Tibial artery (tissue), 1 donor: ENCODE measurements around the genes FAM117A, KAT7 and SAMD14.

DNA sequence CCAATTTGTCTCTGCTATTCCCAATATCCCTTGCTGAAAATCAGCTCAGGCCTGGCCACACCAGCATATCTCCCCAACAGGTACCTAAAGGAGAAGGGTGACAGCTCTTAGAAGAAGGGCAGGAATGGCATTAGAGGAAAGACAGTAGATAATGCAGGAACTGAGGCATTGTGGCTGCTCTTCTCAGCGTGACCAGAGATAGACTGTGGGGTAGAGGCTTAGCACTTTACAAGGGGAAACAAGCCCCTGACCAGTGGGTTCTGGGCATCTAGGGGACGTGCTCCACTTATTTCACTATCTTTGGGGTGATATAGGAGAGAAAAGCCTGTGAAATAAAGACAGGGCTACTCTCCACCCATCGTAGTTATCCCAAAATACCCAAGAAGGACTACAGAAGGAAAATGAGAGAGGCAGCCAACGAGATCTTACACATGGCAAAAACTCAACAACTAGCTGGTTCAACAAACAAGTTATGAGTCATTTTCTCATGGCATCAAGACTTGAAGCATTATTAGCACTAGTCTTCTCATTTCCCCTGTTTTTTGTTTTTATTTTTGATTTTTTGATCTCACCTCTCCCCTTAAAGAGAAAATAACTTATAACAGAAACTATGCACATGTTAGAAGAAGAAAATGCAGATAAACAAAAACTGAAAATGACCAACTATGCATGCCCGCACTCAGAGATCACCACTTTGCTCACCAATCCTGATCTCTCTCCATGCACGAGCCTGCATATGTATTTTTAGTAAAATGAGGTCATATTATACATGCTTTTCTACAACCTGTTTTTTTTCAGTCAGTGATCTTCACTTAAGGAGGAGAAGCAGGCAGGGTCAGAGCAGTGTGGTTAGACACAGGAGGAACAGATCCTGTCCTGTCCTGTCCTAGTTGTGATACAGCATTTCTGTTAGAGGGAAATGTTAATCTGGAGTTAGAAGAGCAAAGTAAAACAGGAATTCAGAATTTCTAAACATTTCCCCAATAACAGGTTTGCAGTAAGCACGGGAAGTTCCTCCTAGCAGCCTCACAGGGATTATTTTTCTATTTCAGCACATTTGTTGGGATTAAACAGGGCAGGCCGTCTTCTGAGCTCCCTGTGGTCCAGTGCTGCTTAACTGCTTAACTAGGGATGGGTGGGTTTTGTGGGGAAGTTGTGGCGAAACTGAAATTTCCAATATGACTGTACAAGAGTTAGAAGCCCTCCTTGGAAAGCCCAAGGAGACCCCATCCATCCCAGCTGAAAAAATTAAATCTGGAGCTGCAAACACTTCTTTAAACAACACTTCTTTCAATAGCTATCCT is 22.7 kb downstream of the FAM117A start:
- PRO-cap: bidirectional peak, plus-strand start at position 811 of the sequence, minus-strand start at position 706 of the sequence

- PRO-cap: bidirectional peak, plus-strand start at chr17:49764484, minus-strand start at chr17:49764131
These were observed at the start of gene FAM117A for GRCh38 chr17:49763642-49764329. Gene FAM117A, minus strand, starts transcription at chr17:49764131.

DNA sequence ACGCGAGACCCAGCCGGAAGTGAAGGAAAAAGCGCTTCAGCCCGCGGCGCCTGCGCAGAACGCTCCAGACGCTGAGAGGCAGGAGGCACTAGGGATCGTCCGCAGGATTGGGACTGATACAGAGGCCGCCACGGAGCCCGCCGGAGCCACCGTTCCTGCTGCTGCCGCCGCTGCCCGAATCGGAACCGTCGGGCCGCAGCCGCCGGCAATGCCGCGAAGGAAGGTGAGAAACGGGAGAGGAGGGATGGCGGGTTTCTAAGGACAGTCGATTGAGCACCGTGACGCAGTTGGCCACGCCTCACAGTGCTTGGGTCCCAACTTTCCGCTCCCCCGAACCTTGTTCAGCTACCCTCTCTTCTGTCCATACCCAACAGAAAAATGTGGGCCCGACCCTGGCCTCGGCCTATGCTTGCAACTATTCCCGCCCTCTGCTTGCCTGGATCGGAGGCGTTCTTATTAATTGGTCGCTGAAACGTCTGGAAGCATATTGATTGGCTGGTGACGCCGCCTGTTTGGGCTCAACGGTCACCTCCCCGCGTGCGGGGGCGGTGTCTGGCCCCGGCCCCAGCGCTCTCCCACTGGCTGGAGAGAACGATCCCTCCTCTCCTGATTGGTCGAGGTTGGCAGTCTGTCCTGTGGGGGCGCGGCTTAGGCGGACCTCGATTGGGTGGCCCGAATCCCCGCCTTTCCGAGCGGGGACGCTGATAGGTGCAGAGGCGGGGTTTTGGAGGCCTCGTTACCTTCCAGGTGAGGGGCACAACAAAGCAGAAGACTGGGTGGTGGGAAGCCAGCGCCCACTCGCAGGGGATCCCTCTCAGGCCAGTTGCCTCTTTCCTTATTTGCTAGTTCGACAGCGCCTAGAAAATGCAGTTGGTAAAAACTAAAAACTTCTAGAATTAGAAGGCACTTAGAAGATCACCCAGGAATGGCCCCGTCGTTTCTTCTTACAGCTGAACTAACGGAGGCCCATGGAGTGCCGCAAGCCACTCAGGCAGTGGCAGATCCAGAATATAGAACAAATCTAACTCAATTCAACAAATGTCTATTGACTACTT is at the start of gene KAT7:
Gene KAT7 (plus strand): TSS at position 55 of the 1,055 bp plus-strand sequence.
- PRO-cap: bidirectional peak, plus-strand start at position 67 of the sequence, minus-strand start outside the sequence; unidirectional peak, minus-strand start at position 430 of the sequence

- PRO-cap: no peak
These were observed 13.1 kb downstream of the TAC4 start for GRCh38 chr17:49834536-49835353.

GRCh38 chr17:50101406-50102662 is 6.7 kb downstream of the PDK2 start:
- PRO-cap: bidirectional peak, plus-strand start at chr17:50102382, minus-strand start at chr17:50102267

GRCh38 chr17:50129482-50130651 is at the start of gene SAMD14:
Gene SAMD14, minus strand, starts transcription at chr17:50130160.
- PRO-cap: bidirectional peak, plus-strand start at chr17:50130133, minus-strand start at chr17:50130170

- PRO-cap: unidirectional peak, plus-strand start at chr17:50145168
These were observed 5.9 kb downstream of the PPP1R9B start for GRCh38 chr17:50144214-50145377.

GRCh38 chr17:50149710-50150650 is 497 bp downstream of the PPP1R9B start:
- PRO-cap: bidirectional peak, plus-strand start at chr17:50150083, minus-strand start at chr17:50150037

- PRO-cap: no peak
These were observed 3.2 kb downstream of the SGCA start for GRCh38 chr17:50169033-50169466.

DNA sequence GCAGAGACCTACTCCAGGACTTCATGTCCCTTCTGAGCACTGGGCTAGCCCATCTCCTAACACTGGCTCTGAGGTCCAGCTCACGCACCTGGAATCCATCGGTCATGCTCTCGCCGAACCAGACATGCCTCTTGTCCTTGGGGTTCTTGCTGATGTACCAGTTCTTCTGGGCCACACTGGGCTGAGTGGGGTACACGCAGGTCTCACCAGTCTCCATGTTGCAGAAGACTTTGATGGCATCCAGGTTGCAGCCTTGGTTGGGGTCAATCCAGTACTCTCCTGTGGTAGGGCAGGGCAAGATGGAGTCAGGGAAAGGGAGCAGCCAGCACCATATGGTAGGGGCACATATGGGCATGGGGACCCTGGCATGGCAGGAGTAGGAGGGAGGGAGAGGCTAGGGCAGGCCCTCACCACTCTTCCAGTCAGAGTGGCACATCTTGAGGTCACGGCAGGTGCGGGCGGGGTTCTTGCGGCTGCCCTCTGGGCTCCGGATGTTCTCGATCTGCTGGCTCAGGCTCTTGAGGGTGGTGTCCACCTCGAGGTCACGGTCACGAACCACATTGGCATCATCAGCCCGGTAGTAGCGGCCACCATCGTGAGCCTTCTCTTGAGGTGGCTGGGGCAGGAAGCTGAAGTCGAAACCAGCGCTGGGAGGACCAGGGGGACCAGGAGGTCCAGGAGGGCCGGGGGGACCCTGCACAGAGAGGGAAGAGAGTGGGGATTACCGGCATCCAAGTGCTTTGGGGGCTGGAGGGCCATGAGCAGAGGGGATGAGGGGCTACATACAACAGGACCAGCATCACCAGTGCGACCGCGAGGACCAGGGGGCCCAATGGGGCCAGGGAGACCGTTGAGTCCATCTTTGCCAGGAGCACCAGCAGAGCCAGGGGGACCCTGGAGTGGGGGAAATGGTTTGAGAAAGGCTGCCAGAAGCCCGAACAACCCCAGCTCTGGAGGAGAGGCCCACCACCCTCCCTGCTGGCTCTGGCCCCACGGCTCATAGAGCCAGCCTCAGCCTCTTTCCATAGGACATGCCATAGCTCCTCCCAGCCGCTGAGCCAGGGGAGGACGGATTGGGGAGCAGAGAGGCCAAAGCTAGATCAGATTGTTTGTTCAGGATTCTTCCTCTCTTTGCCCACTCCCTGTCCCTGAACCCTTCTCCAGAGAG is 14.8 kb downstream of the COL1A1 start:
- PRO-cap: no peak

GRCh38 chr17:50259707-50260128 is 14.5 kb upstream of the TMEM92 start:
- PRO-cap: no peak

DNA sequence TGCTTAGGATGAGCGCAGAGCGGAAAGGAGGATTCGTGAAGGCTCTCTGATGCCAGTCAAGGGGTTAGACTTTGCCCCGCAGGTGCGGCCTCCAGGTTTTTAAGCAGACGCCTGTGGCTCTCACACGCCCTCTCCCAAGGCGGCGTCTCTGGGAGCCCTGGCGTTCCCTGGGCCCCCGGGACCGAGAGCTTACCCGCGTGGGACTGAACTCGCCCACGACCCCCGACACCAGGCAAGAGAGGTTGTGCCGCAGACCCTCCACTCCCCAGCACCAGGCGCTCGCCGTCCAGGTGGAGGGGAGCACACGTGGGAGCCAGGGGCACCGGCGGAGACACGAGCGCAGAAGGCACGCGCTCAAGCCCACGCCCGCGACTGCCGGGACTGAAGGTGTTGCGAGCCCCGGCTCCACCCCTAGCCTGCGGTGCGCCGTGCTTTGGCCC is 354 bp upstream of the XYLT2 start:
- PRO-cap: bidirectional peak, plus-strand start outside the sequence, minus-strand start at position 383 of the sequence

DNA sequence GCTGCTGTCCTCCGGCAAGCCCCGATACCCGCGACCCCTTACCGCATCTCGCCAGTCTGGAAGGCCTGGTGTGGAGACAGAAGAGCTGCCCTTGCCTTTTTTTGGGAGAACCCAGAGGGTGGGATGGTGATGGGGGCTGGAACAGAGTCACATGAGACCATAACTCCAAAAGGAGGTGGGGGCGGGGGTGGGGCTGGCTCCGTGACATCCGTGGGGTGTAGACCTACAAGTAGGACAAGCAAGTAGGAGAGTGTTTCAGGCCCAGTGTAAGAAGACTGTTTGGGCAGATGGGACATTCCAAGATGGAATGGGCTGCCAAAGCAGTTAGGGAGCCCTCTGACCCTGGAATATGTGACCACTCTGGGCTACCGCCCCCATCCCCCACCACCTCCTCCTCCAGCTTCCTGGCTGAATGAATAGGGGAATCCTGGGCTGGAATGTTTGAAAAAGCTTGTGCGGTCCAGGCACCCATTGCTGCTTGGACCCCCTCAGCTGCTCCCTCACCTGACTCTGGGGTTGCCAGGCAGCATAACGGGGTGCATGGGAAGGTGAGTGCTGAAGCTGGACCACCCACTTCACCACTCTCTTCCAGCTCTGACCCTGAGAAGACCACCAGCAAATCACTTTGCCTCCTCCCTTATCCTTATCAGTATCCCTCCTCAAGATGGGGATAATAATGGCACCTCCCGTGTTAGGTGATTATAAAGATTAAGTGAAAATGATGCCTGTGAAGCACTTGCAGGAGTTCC is 1.5 kb downstream of the XYLT2 start:
- PRO-cap: no peak

GRCh38 chr17:50396221-50396968 is 928 bp downstream of the LRRC59 start:
- PRO-cap: no peak

DNA sequence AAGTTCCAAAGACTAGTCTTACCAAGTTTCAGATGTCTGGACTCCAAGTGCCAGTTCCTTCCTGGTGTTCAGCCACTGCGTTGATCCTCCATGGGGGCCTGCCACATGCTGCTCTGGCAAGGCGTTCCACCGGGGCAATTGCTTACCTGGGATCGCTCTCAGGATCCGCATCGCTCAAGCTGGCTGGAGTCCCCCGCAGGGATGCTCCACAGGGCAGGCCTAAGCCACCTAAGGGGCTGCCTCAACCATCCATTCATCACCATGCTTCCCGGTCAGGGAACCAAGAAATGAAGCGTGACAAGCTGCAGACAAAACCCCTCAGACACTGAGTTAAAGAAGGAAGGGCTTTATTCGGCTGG is 6.3 kb upstream of the ACSF2 start:
- PRO-cap: no peak

DNA sequence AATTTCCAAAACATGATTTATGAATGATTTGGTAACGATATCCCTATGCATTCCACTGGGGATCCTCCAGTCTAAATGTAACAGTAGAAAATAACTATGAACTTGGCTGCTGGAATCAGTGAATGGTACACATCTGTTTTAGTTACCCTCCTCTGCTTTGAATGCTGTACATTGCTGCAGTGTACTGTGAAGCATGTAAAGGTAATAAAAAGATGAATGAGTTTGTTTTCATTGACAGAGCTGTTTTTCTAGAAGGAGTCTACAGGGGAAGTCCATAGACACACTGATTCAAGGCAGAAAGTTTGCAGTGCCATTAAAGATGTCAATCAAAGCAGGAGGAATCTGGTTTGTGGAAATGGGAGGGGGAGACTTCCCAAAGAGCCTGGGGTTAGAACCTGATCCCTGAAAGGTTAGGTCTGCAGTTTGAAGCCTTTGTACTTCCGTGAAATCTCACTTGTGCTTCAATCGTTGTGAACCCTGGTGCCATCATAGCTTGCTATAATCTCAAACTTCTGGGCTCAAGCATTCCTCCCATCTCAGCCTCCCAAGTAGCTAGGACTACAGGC is 5.1 kb downstream of the ACSF2 start:
- PRO-cap: no peak

GRCh38 chr17:50459037-50459433 is 9.6 kb downstream of the CHAD start:
- PRO-cap: no peak

GRCh38 chr17:50499144-50499352 is 9.2 kb upstream of the MYCBPAP start:
- PRO-cap: no peak

DNA sequence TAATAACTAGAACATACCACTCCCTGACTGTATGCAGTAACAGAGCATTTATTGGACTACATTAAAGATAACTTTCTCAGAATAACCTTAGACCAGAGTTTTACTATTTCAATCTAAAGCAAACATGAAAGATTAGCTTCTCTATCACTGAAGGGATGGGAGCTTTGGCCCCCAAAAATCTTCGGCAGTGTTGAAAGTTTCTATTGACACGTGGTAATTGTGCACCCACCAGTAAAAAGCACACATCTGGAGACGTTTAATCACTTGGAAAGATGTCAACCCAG is 5.1 kb downstream of the MYCBPAP start:
- PRO-cap: no peak

DNA sequence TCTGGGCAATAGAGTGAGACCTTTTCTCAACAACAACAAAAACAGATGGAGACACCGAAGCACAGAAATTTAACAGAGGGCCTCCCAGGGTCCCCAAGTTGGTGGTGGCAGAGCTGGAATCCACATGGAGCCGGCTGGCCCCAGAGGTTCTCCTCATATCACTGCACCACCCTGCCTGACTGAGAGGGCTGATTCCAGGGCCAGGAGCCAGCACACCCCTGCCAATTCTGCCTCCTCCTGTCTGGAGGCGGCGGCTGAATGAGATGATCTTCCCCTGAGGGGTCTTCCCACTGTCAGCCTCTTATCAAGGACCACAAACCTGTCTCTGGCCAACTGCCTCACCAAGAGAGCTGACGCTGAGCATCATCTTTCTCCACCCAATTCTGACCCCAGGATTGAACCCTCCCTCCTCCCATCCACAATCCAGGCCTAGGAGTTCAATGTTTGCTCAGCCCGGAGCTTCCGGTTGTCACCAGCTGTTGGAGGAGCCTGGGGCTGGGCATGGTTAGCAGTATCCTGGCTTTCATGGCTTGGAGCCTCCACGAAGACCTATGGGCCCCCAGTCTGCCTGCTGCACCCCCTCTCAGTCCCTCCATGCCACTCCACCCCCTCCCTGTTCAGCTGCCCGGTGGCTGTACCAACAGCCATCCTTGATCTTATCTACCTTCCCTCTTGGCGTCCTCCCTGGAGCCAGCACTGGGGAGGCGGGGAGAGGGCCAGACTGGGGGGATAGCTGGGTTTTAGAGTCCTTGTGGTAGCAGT is 25.5 kb downstream of the ABCC3 start:
- PRO-cap: no peak